Osteocyte (in vitro differentiated cells): ENCODE results near the gene MYOZ3.

DNA sequence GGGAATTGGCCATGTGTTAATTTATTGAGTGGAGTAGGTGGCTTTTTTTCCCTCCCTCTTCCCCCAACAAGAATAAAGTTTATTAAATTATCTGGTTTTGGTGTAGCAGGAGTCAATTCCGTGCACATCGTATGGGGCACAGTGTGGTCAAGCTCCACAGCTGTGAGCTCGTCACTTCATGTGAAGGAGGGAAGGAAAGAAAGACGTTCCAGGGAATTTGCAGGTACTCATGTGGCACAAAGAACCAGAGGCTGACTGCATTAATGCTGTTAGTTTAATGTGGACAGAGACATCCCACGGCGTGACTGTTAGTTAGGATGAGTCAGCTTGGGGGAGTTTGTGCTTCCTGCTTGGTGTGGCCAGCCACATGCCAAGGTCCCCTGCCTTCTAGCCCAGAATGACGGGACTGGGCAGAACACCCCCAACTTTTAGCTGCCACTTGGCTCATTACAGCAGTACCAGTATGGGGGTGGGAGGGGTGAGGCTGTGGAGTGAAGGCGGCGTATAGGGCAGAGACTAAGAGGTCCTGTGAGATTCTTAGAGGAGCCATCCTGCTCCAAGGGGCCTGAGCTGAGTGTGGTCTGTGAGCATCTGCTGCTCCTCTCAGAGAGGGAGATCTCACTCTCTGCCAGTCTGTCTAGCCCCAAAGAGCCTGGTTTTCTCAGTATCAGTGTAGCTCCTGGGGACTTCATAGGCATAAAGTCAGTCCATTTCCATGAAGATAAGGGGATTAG is 33.1 kb downstream of the CSF1R start:
- PRO-cap = no peak

- PRO-cap = no peak
Observed at GRCh38 chr5:150064976-150065874, 21.1 kb downstream of the CSF1R start.

DNA sequence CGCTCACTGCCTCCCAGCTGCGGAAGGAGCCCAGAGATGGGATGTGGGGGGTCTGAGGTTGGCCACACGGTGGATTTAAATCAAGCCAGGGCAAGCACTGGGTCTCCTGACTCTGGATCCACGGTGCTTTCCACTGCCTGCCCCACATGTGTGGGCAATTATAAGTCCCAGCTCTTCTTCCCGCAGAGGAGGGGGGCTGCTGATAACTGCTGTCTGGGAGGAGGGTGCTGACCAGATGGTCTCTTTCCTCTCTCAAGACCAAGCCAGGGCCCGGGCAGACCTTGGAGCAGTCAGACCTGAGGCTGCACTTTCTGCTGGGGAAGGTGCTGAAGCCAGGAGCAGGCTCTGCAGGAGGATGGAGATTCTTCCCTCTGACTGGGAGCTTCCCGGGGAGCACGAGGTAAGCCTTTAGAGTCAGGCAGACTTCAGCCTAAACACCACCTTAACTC is 2.6 kb downstream of the PDGFRB start:
- PRO-cap = no peak

DNA sequence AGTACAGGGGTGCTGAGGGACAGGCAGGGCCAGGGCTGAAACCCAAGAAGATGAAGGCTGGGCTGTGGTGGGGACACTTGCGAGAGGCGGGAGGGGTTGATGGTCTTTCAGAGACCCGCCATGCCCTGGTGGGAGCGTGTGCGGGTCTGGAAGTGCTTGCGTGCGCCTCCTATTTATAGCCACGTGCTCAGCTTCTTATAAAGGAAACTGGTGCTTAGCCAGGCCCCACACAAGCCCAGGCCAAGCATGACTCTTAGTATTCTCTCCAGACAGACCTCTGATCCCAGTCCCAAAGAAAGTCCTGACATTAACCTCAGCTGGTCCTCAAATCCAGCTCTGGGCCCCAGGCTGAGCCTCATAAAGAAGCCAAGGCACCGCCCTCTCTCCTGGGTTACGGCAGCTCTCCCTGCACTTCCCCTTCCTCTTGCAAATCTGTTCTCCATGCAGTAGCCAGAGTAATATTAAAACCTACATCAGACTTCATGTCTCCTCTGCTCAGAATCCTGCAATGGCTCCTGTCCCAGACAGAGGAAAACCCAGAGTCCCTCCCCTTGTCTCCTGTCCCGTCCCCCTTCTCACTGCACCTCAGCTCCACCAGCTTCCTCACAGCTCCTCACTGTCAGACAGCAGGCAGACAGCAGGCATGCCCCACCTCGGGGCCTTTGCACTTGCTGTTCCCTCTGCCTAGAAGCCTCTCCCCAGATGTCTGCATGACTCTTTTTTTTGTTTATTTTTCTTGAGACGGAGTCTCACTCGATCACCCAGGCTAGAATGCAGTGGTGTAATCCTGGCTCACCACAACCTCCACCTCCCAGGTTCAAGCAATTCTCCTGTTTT is 9.1 kb upstream of the SLC6A7 start:
- PRO-cap = no peak

DNA sequence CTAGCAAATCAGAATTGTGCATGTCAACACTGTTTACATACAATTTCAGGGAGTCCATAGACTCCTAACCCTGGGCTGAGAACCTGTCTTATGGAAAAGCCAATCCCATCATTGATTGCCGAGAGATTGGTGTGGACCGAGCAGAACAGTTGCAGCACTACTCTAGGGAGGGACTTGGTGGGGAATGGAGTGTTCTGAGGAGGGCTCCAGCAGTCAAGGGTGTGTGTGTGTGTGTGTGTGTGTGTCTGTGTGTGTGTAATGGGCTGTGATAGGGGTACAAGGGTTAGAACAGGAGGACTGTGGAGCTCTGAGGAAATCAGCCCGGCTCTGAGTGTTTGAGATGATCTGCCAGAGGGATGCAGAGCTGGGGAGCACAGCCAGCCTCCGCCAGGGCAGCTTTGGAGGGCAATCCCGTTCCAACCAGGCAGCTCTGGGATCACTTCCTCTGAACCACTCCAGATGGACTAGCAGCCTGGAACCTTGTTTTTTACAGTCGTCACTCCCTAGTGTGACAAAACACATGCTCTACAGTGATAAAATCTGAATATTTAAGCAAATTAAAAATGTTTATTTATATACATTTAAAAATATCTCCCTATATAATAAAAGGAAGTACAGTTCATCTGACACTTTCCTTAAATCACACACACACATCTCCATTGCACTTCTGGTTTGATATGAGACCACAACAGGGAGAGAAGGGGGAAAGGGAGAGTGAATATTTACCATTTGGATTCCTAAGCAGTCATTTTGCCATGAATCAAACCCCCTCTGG is 2.9 kb upstream of the SLC6A7 start:
- PRO-cap = no peak

- PRO-cap = no peak
Observed at GRCh38 chr5:150245229-150245967, 44.2 kb downstream of the CAMK2A start.

GRCh38 chr5:150328515-150329267 is 26.0 kb upstream of the ARSI start:
- PRO-cap = no peak

- PRO-cap = no peak
Observed at GRCh38 chr5:150339979-150340592, 17.4 kb upstream of the TCOF1 start.

DNA sequence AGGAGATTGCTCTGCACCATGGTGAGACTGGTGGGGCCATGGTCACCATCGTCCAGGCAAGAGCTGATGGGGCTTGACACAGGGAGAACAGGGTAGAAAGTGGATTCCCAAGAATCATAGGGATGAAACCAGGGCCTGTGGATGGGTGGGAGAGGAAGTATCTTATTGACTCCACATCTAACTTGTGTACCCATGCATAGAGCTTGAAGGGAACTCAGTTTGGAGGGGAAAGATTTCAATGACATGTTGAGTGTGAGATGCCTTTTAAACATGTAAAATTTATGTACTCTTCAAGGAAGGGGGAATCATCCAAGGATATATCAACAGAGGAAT is 4.4 kb downstream of the TCOF1 start:
- PRO-cap = no peak

DNA sequence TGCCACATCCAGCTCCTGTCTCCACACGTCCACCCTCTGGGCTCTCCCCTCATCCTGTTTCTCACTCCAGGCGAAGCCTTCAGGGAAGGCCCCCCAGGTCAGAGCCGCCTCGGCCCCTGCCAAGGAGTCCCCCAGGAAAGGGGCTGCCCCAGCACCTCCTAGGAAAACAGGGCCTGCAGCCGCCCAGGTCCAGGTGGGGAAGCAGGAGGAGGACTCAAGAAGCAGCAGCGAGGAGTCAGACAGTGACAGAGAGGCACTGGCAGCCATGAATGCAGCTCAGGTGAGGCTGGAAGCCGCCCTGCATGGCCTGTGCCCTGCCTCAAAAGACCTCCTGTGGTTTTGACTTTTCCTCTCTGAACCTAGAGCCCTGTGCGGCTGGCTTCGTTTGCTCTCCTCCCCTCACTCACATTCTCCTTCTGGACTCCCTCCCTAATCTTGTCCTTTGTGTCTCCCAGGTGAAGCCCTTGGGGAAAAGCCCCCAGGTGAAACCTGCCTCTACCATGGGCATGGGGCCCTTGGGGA is 17.4 kb downstream of the TCOF1 start:
- PRO-cap = no peak

DNA sequence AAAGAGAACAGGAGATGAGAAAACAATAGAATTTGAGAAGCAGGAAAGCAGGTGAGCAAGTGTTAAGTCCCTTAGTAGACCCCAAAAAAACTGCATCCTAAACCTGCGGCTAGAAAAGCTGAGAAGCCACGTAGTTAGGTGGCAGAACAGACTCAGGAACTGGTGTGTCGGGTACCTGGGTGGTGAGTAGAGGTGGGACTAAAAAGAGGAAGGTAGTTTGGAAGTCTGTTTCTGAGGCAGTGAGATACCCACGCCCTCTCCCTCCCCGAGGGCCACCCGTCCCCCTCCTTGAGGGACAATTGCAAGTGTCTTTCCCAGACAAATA is 6.8 kb upstream of the CD74 start:
- PRO-cap = no peak

GRCh38 chr5:150484707-150485129 is 23.2 kb upstream of the NDST1 start:
- PRO-cap = no peak

DNA sequence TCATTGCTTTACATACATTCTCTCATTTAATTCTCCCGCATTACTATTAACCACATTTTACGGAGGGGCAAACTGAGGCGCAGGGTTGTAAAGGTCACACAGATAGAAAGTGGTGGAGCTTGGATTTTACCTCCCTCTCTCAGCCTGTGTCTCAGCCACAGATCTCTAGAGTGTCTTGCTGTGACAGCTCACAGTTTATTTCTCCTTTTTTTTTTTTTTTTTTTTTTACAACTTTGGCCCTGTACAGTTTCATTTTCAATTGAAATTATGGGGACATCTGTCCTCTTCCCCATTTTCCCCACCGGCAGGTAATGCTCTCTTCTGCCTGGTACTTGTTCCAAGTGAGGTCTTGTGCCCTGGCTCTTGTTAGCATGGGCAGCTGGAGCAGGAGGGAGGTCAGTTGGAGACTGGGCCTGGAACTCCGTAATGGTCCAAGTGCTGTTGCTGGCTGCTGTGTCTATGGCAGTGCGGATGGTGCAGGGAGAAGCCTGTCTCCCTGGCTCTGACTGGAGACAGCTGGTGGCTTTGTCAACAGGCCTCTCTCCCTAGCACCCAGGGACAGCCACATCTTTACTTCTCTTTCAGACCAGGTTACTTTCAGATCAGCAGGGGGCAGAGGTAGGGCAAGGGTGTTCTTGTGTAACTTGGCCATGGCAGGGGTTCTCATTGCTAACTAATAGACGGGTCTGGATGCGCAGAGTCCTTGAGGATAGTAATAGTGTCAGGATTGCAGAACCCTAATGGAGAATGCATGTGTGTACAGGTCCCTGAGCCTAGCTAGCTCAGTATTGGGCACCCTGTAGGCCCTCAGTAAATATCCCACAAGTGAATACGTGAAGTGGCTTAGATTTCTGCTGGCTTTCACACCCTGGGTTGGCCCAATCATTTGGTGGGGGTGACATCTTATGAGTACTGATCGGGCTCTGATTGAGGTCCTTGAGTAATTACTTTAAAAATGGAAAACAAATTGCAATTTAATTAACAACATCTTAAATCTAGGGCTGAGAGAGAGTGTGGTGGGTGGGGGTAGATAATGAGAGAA is 20.3 kb upstream of the NDST1 start:
- PRO-cap = no peak

DNA sequence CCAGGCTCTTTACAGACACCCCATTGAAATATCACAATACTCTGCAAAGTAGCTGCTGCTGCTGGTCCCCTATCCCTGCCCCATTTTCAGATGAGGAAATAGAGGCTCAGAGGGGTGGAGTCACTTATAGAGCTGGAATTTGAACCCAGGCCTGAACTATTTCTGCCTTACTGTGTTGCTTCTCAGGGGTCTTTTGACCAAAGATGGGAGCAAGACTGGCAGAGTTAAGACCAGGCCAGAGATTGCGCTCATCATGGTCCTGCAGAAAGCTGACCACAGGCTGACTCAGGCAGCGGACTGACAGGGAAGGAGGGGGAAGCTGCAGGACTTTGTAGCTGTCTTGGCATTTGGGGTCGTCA is 18.5 kb upstream of the NDST1 start:
- PRO-cap = no peak

DNA sequence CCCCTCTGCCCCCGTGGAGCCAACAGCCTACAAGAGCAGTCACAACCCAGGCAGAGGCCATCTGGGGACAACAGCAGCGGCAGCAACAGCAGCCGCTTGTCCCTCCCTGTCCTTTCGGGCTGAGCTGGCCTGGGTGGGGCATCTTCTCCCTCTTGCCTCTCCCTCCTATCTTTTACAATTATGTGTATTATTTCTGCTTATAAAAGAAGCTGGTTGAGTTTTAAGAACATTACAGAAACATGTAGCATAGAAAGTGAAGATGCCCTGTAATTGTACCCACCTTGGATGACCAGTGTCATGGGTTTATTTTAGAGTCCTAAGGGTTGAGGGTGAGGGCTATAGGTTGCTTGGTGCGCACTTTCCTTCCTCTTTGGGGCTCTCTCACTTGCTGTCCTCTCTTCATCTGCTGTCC is 25.2 kb downstream of the NDST1 start:
- PRO-cap = no peak

DNA sequence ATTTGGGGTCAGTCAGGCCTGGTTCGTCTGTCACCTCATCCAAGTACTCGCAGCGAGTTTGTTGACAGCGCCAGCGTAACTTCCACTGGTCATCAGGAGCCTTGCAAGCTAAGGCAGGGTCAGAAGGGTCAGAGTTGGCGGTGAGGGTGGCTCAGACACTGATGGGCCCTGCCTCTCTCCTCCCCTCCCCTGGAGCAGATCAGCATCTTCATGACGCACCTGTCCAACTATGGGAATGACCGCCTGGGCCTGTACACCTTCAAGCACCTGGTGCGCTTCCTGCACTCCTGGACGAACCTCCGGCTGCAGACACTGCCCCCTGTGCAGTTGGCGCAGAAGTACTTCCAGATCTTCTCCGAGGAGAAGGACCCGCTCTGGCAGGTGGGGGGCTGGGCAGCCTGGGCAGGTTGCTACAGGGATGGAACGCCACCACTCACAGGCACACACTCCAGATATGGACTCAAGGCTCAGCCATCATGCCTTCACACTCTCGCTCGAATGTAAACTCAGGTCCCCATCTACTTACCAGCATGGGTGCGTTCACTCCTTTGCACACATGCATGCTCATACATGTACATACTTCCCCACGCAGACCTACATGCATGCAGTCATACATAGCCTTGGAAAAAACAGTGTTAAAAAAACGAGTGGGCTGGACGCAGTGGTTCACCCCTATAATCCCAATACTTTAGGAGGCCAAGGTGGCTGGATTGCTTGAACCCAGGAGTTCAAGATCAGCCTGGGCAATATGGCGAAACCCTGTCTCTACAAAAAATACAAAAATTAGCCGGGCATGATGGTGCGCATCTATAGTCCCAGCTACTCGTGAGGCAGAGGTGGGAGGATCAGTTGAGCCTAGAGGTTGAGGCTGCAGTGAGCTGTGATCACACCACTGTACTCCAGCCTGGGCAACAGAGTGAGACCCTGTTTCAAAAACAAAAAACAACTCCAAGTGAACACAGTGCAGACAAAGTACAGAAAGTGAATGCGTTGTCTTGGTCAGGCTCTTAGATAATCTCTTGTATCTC is 32.3 kb downstream of the NDST1 start:
- PRO-cap = no peak

- PRO-cap = no peak
Observed at GRCh38 chr5:150637251-150637953, 3.1 kb upstream of the SYNPO start.

- PRO-cap = no peak
Observed at GRCh38 chr5:150660423-150661392, at the start of gene MYOZ3. Gene MYOZ3 (plus strand): TSS chr5:150661251.

- PRO-cap = no peak
Observed at GRCh38 chr5:150699410-150699880, 1.4 kb downstream of the RBM22 start.

- PRO-cap = no peak
Observed at GRCh38 chr5:150999995-151000412, 20.4 kb upstream of the GPX3 start.